A549 (cell line): Measurements from ENCODE around the genes MZT2B, CCDC115, PTPN18, POTEI and POTEJ.

DNA sequence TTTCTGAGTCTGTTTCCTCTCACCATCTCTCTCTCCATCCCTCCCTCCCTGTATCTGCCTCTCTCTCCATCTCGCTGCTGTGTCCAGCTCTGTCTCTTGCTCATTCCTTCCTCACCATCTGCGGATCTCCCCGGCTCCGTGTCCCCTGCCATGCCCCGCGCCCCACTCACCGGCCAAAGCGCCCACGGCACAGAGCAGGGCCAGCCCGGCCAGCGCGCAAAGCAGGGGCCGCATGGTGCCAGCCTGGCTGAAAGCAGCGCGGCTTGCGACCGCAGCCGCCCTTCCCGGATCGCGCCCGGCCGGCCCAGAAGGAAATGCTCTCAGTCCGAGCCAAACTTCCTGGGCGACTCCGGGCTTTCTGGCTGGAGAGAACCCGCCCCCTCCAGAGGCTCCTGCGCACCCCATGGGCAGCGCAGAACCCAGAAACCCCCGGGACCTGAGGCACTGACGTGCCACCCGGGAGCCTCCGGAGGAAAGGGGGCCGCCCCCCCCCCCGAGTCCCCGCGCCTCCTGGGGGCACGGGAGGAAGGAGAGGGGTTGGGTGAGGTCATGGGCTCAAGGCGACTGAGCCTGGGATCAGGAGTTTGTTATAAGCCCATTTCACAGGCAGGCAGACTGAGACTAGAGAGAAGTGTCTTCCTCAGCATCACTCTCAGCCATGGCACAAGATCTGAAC lies 45.3 kb upstream of the RAB6C start:
- PRO-cap: no peak
CAGE:
- cytosol, long polyA plus RNA: no peak
- long polyA plus RNA: no peak
- nucleus, long polyA plus RNA: no peak

DNA sequence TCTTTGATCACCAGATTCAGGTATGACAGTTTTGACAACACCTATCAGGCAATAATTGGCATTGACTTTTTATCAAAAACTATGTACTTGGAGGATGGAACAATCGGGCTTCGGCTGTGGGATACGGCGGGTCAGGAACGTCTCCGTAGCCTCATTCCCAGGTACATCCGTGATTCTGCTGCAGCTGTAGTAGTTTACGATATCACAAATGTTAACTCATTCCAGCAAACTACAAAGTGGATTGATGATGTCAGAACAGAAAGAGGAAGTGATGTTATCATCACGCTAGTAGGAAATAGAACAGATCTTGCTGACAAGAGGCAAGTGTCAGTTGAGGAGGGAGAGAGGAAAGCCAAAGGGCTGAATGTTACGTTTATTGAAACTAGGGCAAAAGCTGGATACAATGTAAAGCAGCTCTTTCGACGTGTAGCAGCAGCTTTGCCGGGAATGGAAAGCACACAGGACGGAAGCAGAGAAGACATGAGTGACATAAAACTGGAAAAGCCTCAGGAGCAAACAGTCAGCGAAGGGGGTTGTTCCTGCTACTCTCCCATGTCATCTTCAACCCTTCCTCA lies 818 bp downstream of the RAB6C start:
- PRO-cap: no peak
CAGE:
- cytosol, long polyA plus RNA: no peak
- long polyA plus RNA: no peak
- nucleus, long polyA plus RNA: no peak

DNA sequence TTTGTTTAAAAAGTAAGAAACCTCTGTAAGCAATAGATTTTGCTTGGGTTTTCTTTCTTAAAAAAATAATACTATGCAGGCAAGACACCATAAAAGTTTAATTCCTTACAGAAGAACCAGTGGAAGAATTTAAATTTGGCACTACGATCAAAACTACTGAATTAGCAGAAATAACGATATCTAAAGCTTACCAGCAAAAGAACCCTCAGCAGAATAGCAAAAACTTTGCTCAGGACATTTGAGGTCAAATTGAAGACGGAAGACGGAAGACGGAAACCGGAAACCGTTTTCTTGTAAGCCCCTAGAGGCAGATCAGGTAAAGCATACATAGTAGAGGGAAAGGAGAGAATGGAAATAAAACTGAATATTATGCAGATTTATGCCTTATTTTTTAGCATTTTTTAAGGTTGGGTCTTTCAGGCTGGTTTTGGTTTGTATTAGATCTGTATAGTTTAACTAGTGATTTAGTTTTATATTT lies 2.2 kb downstream of the RAB6C start:
- PRO-cap: no peak
CAGE:
- cytosol, long polyA plus RNA: no peak
- long polyA plus RNA: no peak
- nucleus, long polyA plus RNA: no peak

GRCh38 chr2:130154886-130155508 lies 10.1 kb upstream of the CCDC74B start:
- PRO-cap: no peak
CAGE:
- cytosol, long polyA plus RNA: no peak
- long polyA plus RNA: no peak
- nucleus, long polyA plus RNA: no peak

- PRO-cap: no peak
CAGE:
- cytosol, long polyA plus RNA: no peak
- long polyA plus RNA: no peak
- nucleus, long polyA plus RNA: no peak
Observed at GRCh38 chr2:130161009-130161409, 16.1 kb upstream of the CCDC74B start.

DNA sequence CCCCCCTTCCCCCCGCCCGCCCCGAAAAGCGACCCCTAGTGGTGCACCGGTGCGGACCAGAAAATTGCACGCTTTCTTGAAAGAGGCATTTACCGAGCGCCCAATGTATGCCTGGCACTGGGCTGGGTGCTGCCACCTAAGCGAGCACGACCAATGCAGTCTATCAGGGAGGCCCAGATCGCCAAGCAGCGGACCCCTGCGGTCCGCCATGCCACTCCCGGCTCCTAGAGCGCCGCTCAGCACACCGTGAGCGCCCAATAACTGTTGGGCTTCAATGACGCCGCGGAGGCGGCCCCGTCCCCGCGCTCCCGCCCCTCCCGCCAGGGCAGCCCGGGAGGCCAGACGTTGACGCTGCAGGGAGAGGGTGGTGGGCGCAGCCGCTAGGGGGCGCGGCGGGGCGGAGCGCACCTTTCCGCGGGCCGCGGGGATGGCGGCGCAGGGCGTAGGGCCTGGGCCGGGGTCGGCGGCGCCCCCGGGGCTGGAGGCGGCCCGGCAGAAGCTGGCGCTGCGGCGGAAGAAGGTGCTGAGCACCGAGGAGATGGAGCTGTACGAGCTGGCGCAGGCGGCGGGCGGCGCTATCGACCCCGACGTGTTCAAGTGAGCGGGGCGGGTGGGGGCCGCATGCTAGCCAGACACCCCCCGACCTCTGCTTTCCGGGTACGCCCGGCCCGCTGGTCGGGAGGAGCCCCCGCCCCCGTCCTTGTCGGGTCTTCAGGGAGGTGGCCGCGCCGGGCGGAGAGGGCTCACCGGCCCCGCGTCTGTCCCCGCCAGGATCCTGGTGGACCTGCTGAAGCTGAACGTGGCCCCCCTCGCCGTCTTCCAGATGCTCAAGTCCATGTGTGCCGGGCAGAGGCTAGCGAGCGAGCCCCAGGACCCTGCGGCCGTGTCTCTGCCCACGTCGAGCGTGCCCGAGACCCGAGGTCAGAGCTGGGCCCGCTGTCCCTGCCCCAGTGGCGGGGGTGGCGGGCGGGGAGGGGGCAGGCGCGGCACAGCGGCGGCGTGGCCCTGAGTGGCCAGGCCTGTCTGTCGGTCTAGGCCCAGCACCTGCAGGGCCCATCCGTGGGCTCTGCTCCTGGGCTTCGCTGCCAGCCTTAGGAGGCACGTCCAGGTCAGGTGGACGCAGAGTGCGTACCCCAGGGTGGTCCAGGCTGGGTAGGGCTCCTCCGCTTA lies at the start of gene MZT2B:
TSS of gene MZT2B (plus strand) at position 407 of the 1,170 bp plus-strand sequence.
- PRO-cap: bidirectional peak, plus-strand start at position 409 of the sequence, minus-strand start at position 231 of the sequence
CAGE:
- cytosol, long polyA plus RNA: start-site peak on the plus strand centred at position 442 of the sequence, 101 bp wide, 3,162 and 1,593 reads in 2 replicates
- long polyA plus RNA: start-site peak on the plus strand centred at position 400 of the sequence, 35 bp wide, 207 and 212 reads in 2 replicates
- nucleus, long polyA plus RNA: start-site peak on the plus strand centred at position 452 of the sequence, 124 bp wide, 636 and 2,640 reads in 2 replicates

GRCh38 chr2:130189994-130191058 lies 7.9 kb downstream of the TUBA3E start:
- PRO-cap: no peak
CAGE:
- cytosol, long polyA plus RNA: no peak
- long polyA plus RNA: no peak
- nucleus, long polyA plus RNA: no peak

GRCh38 chr2:130341902-130342513 lies at the start of gene CCDC115:
CCDC115 (minus strand) TSS chr2:130342164.
- PRO-cap: bidirectional peak, plus-strand start at chr2:130342279, minus-strand start at chr2:130342148
CAGE:
- cytosol, long polyA plus RNA: no peak
- long polyA plus RNA: no peak
- nucleus, long polyA plus RNA: no peak

- PRO-cap: bidirectional peak, plus-strand start at chr2:130356055, minus-strand start at chr2:130355936
CAGE:
- cytosol, long polyA plus RNA: no peak
- long polyA plus RNA: no peak
- nucleus, long polyA plus RNA: no peak
Observed at GRCh38 chr2:130355555-130356344, at the start of gene PTPN18. PTPN18 (plus strand) TSS chr2:130356056.

GRCh38 chr2:130392020-130392445 lies 36.2 kb downstream of the PTPN18 start:
- PRO-cap: no peak
CAGE:
- cytosol, long polyA plus RNA: no peak
- long polyA plus RNA: no peak
- nucleus, long polyA plus RNA: no peak

DNA sequence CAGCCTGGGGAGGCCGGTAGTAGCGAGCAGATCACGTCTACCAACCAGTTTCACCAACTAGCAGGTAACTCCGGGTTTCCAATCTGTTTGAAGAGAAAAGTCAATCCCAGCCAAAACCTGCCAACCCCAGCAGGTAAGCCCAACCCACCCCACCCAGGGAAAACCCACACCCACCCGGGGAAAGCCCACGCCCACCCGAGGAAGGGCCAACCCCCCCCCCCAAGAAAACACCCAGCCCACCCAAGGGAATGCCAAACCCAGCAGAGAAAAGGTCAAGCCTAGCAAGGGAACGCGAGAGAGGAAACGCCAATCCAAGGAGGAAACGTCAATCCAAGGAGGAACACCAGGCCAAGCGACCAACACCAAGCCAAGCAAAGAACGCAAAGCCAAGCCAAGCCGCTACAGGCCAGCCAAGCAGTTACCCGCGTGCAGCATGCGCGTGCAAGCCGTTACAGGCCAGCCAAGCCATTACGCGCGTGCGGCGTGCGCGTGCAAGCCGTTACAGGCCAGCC lies at the start of gene POTEI:
TSS of gene POTEI (minus strand) at position 83 of the 512 bp plus-strand sequence.
- PRO-cap: no peak
CAGE:
- cytosol, long polyA plus RNA: no peak
- long polyA plus RNA: no peak
- nucleus, long polyA plus RNA: no peak

DNA sequence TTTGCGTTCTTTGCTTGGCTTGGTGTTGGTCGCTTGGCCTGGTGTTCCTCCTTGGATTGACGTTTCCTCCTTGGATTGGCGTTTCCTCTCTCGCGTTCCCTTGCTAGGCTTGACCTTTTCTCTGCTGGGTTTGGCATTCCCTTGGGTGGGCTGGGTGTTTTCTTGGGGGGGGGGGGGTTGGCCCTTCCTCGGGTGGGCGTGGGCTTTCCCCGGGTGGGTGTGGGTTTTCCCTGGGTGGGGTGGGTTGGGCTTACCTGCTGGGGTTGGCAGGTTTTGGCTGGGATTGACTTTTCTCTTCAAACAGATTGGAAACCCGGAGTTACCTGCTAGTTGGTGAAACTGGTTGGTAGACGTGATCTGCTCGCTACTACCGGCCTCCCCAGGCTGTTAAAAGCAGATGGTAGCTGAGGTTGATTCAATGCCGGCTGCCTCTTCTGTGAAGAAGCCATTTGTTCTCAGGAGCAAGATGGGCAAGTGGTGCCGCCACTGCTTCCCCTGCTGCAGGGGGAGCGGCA lies at the start of gene POTEJ:
TSS of gene POTEJ (plus strand) at position 305 of the 515 bp plus-strand sequence.
- PRO-cap: no peak
CAGE:
- cytosol, long polyA plus RNA: no peak
- long polyA plus RNA: no peak
- nucleus, long polyA plus RNA: no peak

DNA sequence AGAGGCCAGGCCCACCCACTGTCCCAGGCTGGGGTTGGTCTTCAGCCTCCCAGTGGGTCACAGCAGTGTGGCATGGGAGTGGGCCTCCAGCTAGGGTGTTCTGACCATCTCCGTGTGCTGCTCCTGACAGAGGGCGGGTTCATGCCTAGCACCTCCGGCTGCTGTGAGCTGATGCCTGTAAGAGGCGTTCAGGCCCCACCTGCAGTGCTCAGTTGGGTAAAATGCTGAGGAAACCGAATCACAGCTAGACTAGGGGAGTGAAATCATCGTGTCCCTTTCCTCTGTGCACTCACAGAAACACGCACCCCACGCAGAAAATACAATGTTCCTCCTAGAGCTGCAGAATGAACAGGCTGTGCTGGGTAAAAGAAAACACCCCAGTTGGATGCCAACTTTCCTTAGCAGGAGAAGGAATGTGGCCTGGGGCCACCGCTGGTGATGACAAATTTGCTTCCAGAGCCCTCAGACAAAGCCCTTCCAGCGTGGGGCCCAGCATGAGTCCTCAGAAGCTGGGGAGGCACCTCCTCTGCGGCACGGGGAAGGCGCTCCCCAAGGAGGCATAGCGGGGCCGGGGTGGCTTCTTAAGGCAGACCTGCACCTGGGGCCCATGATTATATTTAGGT lies 16.4 kb upstream of the ARHGEF4 start:
- PRO-cap: no peak
CAGE:
- cytosol, long polyA plus RNA: no peak
- long polyA plus RNA: no peak
- nucleus, long polyA plus RNA: no peak

GRCh38 chr2:130967037-130967253 lies 126.3 kb downstream of the FAM168B start:
- PRO-cap: no peak
CAGE:
- cytosol, long polyA plus RNA: no peak
- long polyA plus RNA: no peak
- nucleus, long polyA plus RNA: no peak

DNA sequence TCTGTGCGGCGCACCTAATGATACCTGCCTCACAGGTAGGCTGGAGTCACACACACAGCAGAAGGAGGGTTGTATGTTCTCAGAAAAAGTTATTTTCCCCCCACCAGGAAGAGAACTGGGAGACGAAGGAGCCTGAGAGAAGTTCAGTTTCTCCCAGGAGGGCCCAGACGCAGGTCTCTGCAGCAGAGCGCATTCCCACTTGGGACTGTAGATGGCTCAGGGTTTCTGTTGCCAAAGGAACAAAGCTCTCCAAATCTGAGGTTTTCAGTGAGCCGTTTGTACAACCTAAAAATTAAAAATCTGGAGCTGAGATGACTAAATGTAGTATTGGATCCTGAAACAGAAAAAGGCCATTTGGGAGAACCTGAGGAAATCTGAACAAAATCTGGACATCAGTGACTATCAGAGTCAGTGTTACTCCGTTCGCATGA lies 78.2 kb downstream of the FAM168B start:
- PRO-cap: no peak
CAGE:
- cytosol, long polyA plus RNA: no peak
- long polyA plus RNA: no peak
- nucleus, long polyA plus RNA: no peak

DNA sequence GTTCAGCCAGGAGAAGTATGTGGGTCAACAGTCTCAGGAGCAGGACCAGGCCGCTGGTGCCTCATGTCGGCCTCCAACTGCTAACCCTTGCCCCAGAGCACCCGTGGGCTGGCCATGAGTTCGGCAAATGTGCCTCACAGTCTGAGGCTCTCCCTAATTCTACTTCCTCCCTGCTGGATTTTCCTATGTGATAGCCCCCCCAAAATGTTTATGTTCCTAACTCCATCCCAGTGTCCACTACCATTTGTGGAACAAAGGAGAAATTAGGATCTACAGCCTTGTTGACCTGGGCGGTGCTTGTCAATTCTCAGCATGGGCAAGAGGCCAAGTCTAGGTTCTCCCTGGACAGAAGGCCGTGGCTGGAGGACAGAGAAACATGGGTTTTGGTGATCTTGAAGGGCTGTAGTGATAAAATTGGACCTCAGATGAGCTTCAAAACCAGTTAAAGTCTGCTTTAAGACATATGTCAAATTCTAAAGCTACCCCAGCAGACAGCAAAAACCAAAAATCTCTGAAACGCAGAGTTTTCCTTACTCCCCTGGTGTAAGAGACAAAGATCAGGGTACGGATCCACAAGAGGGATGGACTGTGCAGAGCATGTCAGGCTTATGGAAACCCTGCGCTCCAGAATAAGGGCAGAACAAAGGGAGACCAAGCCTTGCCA lies 15.8 kb downstream of the FAM168B start:
- PRO-cap: no peak
CAGE:
- cytosol, long polyA plus RNA: no peak
- long polyA plus RNA: no peak
- nucleus, long polyA plus RNA: no peak

- PRO-cap: bidirectional peak, plus-strand start at chr2:131479304, minus-strand start at chr2:131479310
CAGE:
- cytosol, long polyA plus RNA: no peak
- long polyA plus RNA: no peak
- nucleus, long polyA plus RNA: no peak
Observed at GRCh38 chr2:131479077-131479567, 3.2 kb downstream of the TUBA3D start.

- PRO-cap: no peak
CAGE:
- cytosol, long polyA plus RNA: no peak
- long polyA plus RNA: no peak
- nucleus, long polyA plus RNA: no peak
Observed at GRCh38 chr2:131518329-131519002, 9.2 kb upstream of the CCDC74A start.

GRCh38 chr2:131544919-131545368 lies 17.3 kb downstream of the CCDC74A start:
- PRO-cap: no peak
CAGE:
- cytosol, long polyA plus RNA: no peak
- long polyA plus RNA: no peak
- nucleus, long polyA plus RNA: no peak

DNA sequence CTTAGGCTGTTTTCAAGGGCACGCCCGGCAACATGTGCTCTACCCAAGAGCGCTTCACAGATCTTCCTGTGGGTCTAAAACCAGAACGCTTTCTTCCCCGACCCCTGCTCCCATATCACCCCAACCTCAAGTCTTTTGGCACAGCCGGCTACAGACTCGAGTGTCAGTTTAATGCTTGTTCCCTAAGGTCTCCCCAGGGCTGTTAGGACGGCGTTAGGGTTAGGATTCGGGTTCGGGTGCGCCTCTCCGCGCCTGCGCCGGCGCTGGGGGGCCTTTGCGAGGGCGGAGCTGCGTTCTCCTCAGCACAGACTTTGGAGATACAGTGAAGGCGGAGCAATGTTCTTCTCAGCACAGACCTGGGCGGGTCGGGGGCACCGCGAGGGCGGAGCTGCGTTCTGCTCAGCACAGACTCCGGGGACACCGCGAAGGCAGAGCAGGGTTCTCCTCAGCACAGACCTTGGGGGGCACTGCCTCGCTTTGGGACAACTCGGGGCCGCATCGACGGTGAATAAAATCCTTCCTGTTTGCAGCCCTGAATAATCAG lies 274.8 kb downstream of the CCDC74A start:
- PRO-cap: no peak
CAGE:
- cytosol, long polyA plus RNA: no peak
- long polyA plus RNA: no peak
- nucleus, long polyA plus RNA: no peak